Anterior vena cava (tissue), 1 donor: ENCODE results near the genes KIF16B, RRBP1, SEC23B and SMIM26.

DNA sequence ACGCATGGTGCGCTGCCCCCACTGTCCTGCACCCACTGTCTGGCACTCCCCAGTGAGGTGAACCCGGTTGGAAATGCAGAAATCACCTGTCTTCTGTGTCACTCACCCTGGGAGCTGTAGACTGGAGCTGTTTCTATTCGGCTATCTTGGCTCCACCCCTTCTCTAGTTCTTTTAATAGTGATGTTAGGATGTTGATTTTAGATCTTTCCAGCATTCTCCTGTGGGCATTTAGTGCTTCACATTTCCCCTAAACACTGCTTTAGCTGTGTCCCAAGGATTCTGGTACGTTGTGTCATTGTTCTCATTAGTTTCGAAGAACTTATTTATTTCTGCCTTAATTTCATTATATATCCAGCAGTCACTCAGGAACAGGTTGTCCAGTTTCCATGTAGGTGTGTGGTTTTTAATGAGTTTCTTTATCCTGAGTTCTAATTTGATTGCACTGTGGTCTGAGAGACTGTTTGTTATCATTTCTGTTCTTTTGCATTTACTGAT, 130.2 kb upstream of the FLRT3 start:
- PRO-cap, result no peak

DNA sequence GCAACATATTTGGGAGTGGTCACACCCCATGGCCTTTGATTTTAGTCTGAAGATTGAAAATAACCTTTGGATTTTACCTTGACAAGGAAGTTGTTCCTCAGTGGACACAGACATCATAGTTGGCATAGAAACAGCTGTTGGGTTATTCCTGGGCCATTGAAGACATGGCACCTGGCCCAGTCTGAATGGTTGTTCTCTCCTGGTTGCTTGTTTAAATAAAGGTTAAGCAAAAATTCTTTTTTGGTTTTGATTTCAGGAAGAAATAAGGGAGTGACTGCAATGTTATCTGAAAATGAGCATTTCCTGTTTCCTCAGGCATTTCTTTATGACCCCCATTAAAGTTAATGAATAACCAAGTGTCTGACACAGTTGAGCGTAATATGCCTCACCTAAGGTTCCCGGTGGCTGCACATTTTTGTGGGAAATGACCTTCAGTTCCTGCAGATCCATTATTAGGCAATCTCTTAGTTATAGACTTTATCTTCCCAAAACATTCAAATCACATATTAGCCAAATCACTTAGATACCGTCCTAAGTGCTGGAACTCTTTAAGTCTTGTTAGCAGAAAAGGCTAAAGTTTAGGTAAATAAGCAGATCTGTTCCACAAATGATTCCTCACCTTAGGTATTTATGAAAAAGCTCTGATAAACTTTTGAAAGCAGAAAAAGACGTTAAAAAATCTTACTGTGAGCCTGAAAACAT, 648.7 kb upstream of the FLRT3 start:
- PRO-cap, result no peak

- PRO-cap, result no peak
These were observed 110.1 kb downstream of the KIF16B start for GRCh38 chr20:16463029-16463635.

DNA sequence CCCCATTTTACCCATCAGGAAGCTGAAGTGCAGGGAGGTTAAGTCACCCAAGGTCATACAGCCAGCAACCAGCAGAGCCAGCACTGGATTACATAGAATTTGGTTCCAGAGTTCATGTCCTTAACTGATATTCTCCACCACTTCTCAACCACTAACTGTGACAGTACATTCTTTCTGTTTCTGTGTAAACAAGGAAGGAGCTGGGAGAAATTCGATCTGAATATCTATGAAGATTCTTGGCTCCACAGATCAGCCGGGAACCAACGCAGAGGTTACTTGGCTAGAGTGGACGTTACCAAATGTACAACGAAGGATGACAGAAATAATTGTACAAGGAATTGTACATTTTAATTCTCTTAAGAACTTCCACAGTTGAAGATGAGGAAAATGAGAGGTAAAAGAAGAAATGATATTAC, 97.9 kb downstream of the KIF16B start:
- PRO-cap, result no peak

DNA sequence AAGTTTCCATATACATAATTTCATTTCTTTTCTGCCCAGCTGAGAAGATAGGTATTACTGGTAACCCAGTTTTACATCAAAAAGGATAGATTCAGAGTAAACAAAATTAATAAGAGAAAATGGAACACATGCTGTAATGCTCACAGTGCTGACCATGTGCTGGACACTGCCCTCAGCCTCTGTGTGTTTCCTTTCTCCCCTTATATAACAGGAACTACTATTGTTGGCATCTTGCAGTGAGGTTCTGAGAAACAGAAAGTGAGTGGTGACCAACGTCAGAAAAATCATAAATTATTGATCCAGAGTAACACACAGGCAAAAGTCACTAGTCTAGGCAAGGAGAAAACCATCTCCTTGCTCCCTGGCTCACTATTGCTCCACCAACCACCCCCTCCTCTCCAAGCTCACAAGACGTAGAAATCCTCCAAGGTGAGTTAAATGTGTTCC, 89.8 kb downstream of the KIF16B start:
- PRO-cap, result no peak

DNA sequence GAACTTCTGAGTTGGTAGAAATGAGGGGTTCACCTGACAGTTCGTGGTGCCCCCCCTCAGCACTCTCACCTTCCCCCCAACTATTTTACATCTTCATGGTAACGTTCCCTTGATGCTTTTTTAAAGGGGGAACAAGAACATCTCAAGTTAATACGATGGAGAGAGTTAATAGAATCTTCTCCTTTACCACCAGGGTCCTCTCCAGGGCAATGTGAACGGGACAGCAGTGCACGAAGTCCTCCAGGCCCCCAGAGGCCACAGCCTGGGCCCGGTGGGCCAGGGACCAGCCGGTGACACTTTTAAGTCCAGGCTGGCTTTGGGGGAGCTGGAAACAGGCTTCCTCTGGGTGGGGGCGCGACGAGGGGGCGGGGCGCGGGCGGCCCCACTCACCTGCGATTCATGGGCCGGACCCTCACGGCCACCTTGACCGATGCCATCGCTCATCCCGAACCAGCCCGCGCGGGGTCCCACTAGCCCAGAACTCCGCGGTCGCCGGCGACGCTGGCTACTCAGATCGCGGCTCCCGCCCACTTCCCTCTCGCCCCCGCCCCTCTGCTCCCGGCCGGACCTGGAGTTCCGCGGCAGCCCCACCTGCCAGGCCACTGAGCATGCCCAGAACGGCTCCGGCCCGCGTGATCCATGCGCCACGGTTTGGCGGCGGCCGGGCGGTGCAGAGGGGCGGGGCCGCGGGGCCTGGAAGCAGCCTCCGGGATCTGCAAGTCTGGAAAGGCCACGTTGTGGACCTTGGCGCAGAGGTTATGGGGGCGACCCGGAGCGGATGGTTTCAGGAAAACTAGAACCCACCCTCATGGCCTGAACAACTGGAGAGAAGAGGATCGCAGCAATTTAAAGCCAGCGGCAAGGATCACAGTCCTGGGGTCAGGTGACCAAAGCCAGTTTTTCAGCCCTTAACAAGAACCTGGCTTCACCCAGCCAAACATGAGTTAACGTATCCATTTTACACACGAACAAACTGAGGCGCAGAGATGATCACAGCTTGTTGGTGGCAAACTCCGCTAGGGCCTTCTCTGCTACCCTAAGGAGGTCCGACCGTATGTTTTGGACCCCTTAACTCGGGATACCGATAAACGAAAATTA, at the start of gene KIF16B:
KIF16B (minus strand) TSS at position 610 of the 1,098 bp plus-strand sequence.
- PRO-cap, result bidirectional peak, plus-strand start at position 673 of the sequence, minus-strand start at position 540 of the sequence

DNA sequence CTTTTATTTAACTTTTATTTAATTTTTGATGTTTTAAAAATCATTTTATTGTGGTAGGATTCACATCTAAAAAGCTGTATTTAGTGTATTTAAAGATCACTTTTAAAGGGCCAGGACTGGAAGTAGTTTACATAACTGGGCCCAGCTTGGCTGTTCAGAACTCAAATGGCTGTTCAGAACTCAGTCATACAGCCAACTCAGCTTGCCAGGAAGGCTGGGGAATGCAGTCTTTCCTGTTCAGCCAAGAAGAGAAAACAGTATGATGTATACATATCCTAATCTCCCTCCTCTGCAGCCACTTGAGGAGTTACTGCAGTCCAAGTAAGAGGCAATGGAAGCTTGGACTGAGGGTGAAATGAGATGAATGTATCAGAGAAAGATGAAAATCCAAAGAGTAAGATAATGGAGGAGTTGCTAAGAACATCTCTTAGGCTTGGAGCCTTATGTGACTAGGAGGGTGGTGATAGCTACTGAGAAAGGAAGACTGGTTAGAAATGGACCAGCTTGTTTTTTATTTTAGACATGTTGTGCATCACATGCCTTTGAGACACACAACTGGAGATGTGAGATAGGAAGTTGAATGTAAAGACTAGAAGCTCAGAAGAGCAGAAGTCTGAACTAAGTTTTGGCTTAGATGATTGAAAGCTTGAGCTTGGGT, 24.7 kb downstream of the DSTN start:
- PRO-cap, result unidirectional peak, plus-strand start at position 294 of the sequence

DNA sequence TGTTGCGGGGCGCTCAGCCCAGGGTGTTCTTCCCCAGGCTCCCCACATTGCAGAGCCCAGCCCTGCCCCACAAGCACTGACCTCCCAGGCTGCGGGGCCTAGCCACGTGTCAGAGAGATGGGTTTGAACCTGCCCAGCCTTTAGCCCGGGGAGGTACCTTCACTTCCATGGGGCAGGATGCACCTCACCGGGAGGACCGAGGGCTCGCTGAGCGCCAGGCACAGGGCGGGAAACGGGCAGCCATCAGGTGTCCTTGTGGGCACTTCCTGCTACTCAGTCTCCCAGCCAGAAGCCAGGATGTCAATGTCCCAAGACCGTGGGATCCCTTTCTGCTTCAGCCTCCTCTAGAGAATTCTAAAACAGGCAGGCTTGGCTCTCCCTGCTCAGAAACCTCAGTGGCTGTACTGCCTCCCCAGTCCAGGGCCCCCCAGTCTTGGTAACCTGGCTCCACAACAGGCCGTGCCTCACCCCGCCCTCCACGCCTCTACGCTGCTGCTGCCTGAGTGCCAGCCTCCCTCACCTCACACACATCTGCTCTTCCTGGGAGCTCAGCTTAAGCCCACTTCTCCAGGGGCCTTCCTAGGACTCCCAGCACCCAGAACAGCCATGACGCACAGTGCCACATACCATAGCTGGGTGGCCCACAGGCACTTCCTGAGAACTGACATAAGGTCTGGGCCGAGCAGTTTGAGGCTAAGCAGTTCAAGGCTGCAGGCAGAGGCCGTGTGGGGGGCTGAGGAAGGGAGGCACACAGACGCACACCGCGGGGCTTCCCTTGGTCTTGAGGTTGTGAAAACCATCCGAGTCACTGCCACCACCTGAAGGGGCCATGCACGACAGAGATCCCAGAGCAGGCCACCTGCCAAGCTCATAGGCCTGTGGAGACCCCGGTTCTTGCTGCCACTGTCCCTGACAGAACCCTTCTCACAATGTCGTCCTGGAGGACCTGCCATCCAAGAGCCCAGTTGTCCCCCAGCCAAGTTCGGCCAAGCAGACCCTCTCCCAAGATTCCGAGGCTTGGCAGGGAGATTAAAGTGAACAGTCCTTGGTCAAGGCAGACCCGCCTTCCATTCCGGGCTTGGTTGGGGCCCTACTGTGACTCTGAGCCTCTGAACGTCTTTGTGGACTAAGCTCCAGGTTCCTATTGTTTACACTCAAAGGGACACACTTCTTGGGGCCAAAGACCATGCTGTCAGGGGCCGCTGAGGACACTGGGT, 42.5 kb downstream of the DSTN start:
- PRO-cap, result bidirectional peak, plus-strand start at position 717 of the sequence, minus-strand start at position 529 of the sequence

GRCh38 chr20:17638174-17638658, 43.8 kb downstream of the RRBP1 start:
- PRO-cap, result no peak

DNA sequence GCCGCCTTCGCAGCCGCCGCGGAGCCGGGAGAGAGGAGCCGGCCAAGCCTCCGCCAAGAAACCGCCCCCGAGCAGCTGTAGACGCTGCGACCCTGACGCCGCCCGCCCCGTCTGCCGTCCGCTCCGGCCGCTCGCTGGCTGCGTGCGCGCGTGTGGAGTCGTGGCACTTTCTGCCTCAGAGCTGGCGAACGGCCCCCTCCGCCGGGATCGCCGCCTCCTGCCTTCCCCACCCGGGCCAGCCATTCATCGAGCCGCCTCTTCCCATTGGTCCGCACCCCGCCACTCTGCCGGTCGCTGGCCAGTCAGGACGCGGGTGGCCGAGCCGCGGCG, at the start of gene RRBP1:
RRBP1 (minus strand) TSS at position 172 of the 330 bp plus-strand sequence.
- PRO-cap, result bidirectional peak, plus-strand start outside the sequence, minus-strand start at position 172 of the sequence

- PRO-cap, result no peak
These were observed 29.7 kb downstream of the SNX5 start for GRCh38 chr20:17938726-17939385.

DNA sequence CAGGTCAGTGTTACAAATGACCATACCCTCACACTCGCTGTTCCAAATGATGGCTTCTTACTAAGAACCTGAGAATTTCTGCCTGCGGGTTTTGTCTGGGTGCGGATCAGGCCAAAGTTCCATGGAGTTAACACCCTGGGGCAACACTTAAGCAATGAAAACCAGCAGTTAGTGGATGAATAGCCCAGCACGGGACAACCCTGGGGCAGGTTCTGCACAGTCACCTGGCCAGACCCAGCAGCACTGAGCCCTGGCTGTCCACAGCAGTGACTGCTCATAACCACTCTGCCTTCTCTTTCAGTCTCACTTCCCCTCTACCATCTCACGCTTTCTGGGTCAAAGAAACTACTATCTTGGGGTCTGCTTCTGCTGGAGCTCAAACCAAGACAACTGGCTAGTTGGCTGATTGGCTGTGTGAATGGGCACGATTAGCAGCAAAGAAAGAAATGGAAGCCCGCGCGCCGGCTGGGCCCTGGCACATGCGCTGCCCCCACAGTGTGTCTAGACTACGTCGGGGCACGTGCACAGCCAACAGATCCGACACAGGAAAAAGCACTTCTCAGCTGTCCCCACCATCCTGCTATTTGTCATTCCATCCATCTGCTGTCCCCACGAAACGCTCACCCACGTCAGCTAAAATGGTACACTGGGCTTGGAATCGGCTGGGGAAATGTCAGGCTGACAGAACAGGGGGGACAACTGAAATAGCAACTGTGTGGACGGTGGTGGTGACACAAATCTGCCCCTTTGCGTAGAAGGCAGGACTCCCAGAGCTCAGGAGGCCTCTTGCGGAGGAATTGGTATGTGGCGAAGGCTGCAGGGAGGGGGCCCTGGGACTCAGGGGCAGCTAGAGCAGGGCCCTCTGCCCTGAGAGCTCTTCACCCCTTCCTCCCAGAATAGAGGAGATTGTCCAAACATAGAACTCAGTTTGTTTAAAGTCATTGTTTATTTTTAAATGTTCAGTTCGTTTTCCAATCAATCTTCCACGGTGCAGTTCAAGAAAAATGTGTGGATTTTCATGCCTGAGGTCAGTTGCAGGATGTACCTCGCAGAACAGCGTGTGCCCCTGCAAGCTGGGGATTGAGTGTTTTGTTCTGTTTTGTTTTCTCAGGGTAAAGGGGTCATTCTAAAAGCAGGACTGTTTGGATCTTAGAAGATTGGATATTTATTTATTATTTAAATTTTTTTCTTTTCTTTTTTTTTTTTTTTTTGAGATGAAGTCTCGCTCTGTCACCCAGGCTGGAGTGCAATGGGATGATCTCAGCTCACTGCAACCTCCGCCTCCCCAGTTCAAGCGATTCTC, 36.9 kb downstream of the MGME1 start:
- PRO-cap, result no peak

DNA sequence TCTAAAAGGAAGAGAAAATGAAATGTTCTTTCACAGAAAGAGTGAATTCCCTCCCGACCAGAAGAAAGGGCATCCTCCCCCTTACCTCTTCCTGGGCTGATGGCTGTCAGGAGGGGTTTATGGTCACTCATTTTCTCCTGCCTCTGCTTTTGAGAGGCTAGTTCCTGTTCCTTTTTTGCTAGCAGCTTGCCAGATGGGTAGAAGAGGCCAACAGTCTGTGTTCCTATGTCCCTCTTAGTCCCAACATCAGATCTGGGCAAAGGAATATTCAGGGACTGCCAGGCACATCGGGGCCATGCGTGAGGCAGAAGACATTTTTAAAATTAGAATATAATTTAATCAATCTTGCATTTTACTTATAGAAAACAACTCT, 54.3 kb downstream of the DZANK1 start:
- PRO-cap, result no peak

GRCh38 chr20:18507251-18508341, at the start of gene SEC23B:
Gene SEC23B (plus strand): TSS chr20:18507940.
- PRO-cap, result bidirectional peak, plus-strand start at chr20:18507578, minus-strand start at chr20:18507482; bidirectional peak, plus-strand start at chr20:18507940, minus-strand start at chr20:18507816

GRCh38 chr20:18566798-18567865, at the start of gene SMIM26:
Gene SMIM26 (plus strand): TSS chr20:18567432.
- PRO-cap, result bidirectional peak, plus-strand start at chr20:18567443, minus-strand start at chr20:18567331

GRCh38 chr20:18739530-18739792, 74.1 kb upstream of the SCP2D1 start:
- PRO-cap, result no peak

GRCh38 chr20:18793823-18794977, 19.4 kb upstream of the SCP2D1 start:
- PRO-cap, result unidirectional peak, plus-strand start at chr20:18794055

DNA sequence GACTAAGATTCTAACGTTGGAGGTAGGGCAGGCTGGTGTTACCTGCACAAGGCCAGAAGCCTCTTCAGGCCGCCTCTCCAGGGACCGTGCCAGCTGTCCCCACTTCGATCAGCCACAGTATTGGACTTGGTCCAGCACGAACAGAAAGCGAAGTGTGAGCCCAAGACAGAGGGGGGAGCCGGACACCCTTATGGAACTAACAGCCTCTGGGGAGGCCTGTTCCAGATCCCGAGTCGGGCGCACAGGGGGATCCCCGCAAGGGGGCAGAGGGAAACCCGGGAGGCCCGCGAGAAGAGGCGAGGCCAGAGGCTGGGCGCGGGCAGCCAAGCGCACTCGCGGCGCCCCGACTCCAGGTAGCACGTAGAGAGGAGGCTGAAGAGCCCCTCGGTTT, 860 bp upstream of the SLC24A3 start:
- PRO-cap, result unidirectional peak, plus-strand start at position 305 of the sequence

GRCh38 chr20:19241380-19241898, 29.0 kb downstream of the SLC24A3 start:
- PRO-cap, result no peak

- PRO-cap, result no peak
These were observed 194.2 kb downstream of the SLC24A3 start for GRCh38 chr20:19406522-19407112.